Right cardiac atrium (tissue), 1 donor: Measurements from ENCODE around the genes EIF4EBP3, PCDHA2, PCDHA7, PCDHB15, PCDHGA2, PCDHGB3, PCDHGA9 and PCDHGA11.

GRCh38 chr5:140255670-140256151, 47.2 kb downstream of the PFDN1 start:
- PRO-cap, result no peak

DNA sequence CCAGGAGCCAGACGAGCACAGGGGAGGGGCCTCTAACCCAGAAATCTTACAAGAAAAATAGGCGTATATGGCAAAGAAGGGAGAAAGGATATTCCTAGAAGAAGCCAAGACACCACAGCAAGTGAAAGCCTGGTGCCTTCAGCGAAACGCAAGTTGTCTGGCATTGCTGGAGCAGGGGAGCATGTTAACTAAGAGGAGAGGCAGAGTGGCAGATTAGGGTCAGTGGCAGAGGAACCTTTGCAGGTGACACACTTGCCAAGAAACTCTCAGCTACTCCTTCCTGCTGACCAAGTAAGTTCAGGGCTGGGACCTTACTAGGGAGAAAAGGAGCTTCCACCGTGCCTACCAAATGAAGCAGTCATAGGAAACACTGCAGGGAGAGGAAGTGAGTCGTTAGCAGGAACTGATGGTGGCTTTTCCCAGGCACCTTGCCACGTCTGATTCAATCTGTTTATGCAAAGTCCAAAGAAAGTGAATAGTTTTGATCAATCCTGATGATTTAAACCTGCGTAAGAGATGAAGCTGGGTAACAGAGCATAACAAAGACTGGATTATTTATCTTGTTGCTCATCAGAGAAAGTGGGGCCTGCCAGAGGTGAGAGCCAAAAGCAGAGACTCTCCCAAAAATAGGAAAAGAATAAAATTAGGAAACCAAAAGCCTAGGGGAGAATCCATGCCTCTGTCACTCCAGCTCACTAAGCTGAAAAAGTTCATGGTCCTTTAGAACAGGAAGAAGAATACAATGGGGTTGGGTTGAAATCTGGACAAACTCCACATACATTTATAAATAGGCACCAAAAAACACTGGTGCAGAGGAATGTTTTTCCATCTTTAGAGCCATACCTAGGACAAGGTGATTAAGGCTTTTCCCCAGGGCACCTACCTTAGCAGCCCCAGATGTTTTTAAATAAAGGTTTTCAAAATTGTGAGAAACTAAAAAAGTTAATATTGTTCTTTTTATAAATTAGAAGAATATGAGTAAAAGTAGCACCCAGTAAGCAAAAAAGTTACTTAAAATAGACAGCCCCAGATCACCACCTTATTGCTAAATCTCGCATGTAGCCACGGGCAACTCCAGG, 9.3 kb upstream of the PFDN1 start:
- PRO-cap, result unidirectional peak, minus-strand start at position 708 of the sequence

- PRO-cap, result unidirectional peak, minus-strand start at chr5:140318008
These were observed 15.0 kb upstream of the PFDN1 start for GRCh38 chr5:140317950-140318318.

DNA sequence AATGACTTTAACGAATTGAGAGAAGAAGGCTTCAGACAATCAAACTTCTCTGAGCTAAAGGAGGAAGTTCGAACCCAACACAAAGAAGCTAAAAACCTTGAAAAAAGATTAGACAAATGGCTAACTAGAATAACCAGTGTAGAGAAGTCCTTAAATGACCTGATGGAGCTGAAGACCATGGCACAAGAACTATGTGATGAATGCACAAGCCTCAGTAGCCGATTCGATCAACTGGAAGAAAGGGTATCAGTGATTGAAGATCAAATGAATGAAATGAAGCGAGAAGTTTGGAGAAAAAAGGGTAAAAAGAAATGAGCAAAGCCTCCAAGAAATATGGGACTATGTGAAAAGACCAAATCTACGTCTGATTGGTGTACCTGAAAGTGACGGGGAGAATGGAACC, 51.2 kb downstream of the ANKHD1 start:
- PRO-cap, result no peak

GRCh38 chr5:140457606-140457903, 55.9 kb downstream of the ANKHD1 start:
- PRO-cap, result no peak

- PRO-cap, result bidirectional peak, plus-strand start at chr5:140547679, minus-strand start at chr5:140547531
These were observed at the start of gene EIF4EBP3 for GRCh38 chr5:140547364-140547780. TSS of gene EIF4EBP3 (plus strand) at chr5:140547662.

DNA sequence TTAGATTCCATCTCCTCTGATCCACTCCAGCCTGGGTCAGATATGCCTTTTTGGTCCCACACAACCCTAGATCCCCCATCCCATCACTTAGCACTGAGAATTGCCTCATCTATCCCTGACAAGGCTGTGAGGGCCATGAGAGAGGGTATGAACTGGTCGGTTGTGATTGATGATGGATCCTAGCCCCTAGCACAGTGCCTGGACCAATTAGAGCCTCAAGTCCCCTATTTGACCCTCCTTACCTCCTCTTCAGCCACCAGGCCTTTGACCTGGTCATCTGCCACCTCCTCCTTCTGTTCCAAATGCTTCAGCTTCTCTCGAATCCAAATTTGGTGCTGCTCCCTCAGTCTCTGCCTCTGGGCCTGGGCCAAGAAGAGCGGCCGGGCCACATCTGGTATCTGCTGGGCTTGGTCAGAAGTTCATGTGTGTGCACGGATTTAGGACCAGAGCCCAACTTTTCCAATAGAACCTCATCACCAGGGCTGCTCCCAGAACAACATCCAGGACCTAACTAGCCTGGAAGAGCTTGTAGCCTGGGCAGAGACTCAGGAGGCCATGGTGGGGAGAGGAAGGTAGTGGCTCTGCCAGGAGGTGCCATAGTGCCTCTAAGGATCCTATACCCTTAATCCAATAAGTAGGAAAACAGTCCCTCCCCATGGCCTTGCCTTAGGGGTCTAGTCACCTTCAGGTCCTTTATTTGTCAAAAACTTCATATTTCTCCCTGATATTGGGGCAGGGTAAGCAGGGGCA, 6.5 kb downstream of the SLC35A4 start:
- PRO-cap, result no peak

DNA sequence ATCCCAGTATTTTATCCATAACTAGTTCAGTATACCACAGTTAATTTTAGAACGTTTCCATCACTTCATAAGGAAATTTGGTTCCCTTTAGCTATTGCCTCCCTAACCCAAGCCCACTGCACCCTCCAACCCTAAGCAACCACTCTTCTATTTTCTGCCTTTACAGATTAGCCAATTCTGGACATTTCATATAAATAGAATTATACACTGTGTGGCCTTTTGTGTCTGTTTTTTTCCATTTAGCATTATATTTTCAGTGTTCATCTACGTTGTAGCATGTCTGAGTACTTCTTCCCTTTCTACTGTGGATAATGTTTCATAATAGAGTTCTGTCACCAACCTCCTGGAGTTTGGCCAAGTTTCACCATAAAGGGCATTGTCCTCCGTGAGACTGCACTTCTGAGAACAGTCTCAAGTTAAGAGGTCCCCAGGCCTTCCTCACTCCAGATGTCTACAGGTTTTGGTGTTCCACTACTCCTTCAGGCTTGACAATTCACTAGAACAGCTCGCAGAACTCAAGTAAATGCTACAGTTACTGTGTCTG, 30.8 kb downstream of the SLC35A4 start:
- PRO-cap, result no peak

DNA sequence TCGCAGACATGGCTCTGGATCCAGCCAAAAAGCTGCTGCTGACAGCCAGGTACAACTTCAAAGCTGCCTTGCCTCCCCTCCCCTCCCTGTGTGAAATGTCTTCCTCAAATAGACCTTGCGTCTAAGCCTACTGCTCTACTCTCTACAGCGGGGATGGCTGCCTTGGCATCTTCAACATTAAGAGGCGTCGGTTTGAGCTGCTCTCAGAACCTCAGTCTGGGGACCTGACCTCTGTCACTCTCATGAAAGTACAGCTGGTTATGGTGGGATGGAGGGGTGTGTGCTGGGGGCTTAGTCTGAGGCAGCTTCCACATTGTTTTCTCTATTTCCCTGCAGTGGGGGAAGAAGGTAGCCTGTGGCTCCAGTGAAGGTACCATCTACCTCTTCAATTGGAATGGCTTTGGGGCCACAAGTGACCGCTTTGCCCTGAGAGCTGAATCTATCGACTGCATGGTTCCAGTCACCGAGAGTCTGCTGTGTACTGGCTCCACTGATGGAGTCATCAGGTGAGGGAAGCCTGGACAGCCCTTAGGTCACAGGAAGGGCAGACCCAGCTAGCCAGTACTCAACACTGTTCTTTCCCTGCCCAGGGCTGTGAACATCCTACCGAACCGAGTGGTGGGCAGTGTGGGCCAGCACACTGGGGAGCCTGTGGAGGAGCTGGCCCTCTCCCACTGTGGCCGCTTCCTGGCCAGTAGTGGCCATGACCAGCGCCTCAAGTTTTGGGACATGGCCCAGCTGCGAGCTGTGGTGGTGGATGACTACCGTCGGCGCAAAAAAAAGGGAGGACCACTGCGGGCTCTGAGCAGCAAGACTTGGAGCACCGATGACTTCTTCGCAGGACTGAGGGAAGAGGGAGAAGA, 4.3 kb downstream of the WDR55 start:
- PRO-cap, result no peak

GRCh38 chr5:140794583-140795054, at the start of gene PCDHA2:
TSS of gene PCDHA2 (plus strand) at chr5:140794852.
- PRO-cap, result no peak

GRCh38 chr5:140834020-140834399, at the start of gene PCDHA7:
TSS of gene PCDHA7 (plus strand) at chr5:140834269.
- PRO-cap, result no peak

GRCh38 chr5:141121963-141122313, 320 bp downstream of the PCDHB4 start:
- PRO-cap, result no peak

GRCh38 chr5:141179065-141179416, 1.5 kb downstream of the PCDHB8 start:
- PRO-cap, result no peak

GRCh38 chr5:141245092-141245989, at the start of gene PCDHB15:
TSS of gene PCDHB15 (plus strand) at chr5:141245395.
- PRO-cap, result no peak

GRCh38 chr5:141318676-141319373, 1.8 kb downstream of the TAF7 start:
- PRO-cap, result no peak

- PRO-cap, result unidirectional peak, plus-strand start at chr5:141338809
These were observed at the start of gene PCDHGA2 for GRCh38 chr5:141338624-141339051. TSS of gene PCDHGA2 (plus strand) at chr5:141338760.

GRCh38 chr5:141339090-141339289, 430 bp downstream of the PCDHGA2 start:
- PRO-cap, result unidirectional peak, minus-strand start at chr5:141339196

GRCh38 chr5:141369939-141370361, at the start of gene PCDHGB3:
TSS of gene PCDHGB3 (plus strand) at chr5:141370242.
- PRO-cap, result no peak

- PRO-cap, result no peak
These were observed at the start of gene PCDHGA9 for GRCh38 chr5:141402625-141403426. TSS of gene PCDHGA9 (plus strand) at chr5:141402778.

DNA sequence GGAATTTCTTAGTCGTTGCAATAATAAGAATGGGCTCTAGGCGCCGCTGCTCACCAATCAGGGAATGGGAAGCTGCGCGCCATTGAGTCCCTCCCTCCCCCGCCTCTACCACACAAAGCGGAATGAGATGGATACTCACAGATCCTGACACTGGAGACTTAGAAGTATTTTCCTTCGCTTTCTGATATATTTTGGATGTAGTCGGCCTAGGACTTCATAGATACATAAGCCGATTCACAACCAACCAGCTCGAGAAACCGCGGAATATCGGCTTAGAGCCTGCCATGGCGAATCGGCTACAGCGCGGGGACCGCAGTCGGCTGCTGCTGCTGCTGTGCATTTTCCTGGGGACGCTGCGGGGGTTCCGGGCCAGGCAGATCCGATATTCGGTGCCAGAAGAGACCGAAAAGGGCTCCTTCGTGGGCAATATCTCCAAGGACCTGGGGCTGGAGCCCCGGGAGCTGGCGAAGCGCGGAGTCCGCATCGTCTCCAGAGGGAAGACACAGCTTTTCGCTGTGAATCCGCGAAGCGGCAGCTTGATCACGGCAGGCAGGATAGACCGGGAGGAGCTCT, at the start of gene PCDHGA11:
Gene PCDHGA11 (plus strand): TSS at position 108 of the 573 bp plus-strand sequence.
- PRO-cap, result no peak